K562 (cell line): ENCODE results near the gene ANXA1.

- RAMPAGE, long total RNA, result no peak
- RRBS, result no CpG with 5 or more reads among the region's 5 CpGs
PRO-cap:
- standard, result no peak
- CoPRO, capped RNA only, 2 experiments, result no peak in any of the 2 experiments
- CoPRO, capped and uncapped RNA, 2 experiments, result no peak in any of the 2 experiments
- CoPRO, uncapped RNA only, 2 experiments, result no peak in any of the 2 experiments
CAGE:
- cytosol, long polyA plus RNA, result no peak
- long polyA plus RNA, result no peak
- nucleolus, long total RNA, result no peak
- nucleus, long polyA plus RNA, result no peak
These were observed 20.0 kb upstream of the GDA start for GRCh38 chr9:72129246-72129632.

GRCh38 chr9:72315560-72316344, 49.3 kb downstream of the ZFAND5 start:
- RAMPAGE, long total RNA, result no peak
- RRBS, result no CpG with 5 or more reads among the region's 9 CpGs
PRO-cap:
- standard, result no peak
- CoPRO, capped RNA only, 2 experiments, result no peak in any of the 2 experiments
- CoPRO, capped and uncapped RNA, 2 experiments, result no peak in any of the 2 experiments
- CoPRO, uncapped RNA only, 2 experiments, result no peak in any of the 2 experiments
CAGE:
- cytosol, long polyA plus RNA, result no peak
- long polyA plus RNA, result no peak
- nucleolus, long total RNA, result no peak
- nucleus, long polyA plus RNA, result no peak

DNA sequence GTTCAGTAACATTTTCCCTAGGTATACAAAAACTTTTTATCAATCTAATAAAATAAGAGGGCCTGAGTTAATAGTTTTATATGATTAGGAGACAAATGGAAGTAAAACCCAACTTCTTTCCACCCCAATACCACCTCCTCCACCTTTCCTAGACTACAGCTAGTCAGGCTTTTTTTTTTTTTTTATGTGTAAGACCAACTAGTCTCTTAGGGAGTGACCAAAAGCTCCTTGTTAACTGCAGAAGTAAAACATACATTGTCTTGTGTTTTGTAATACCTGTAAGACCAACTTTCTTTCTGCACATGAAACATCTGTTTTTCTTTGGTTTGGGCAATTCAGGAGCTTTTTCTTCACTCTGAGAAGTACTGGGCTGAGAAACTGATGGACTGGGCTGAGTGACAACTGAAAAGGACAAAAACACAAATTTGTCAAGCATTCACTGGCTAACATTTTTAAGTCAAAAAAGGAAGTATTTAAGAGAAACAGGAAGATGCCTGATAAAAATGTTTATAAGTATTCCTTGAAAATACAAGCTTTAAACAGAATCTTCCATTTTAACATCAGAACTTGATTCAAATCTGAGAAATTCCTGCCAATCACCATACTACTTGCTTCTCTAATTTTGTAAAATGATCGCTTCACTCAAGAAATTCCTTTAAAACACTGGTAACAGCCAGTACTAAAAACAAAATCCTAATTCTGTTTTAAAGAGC, 8.2 kb downstream of the ZFAND5 start:
- RAMPAGE, long total RNA, result no peak
- RRBS, result no CpG with 5 or more reads among the region's 1 CpG
PRO-cap:
- standard, result no peak
- CoPRO, capped RNA only, 2 experiments, result no peak in any of the 2 experiments
- CoPRO, capped and uncapped RNA, 2 experiments, result no peak in any of the 2 experiments
- CoPRO, uncapped RNA only, 2 experiments, result peak in 1 of 2 experiments; most common minus-strand start position 454 of the sequence (in 1)
CAGE:
- cytosol, long polyA plus RNA, result no peak
- long polyA plus RNA, result no peak
- nucleolus, long total RNA, result no peak
- nucleus, long polyA plus RNA, result no peak

- RAMPAGE, long total RNA, result no peak
- RRBS, result no CpG with 5 or more reads among the region's 2 CpGs
PRO-cap:
- standard, result no peak
- CoPRO, capped RNA only, 2 experiments, result no peak in any of the 2 experiments
- CoPRO, capped and uncapped RNA, 2 experiments, result no peak in any of the 2 experiments
- CoPRO, uncapped RNA only, 2 experiments, result no peak in any of the 2 experiments
CAGE:
- cytosol, long polyA plus RNA, result no peak
- long polyA plus RNA, result no peak
- nucleolus, long total RNA, result no peak
- nucleus, long polyA plus RNA, result no peak
These were observed 5.9 kb downstream of the ZFAND5 start for GRCh38 chr9:72358824-72359802.

- RAMPAGE, long total RNA, result no peak
- RRBS, result no CpG with 5 or more reads among the region's 4 CpGs
PRO-cap:
- standard, result no peak
- CoPRO, capped RNA only, 2 experiments, result no peak in any of the 2 experiments
- CoPRO, capped and uncapped RNA, 2 experiments, result no peak in any of the 2 experiments
- CoPRO, uncapped RNA only, 2 experiments, result peak in 1 of 2 experiments; most common minus-strand start chr9:72360083 (in 1)
CAGE:
- cytosol, long polyA plus RNA, result no peak
- long polyA plus RNA, result no peak
- nucleolus, long total RNA, result no peak
- nucleus, long polyA plus RNA, result no peak
These were observed 5.1 kb downstream of the ZFAND5 start for GRCh38 chr9:72359803-72360344.

GRCh38 chr9:72360360-72361256, 4.4 kb downstream of the ZFAND5 start:
- RAMPAGE, long total RNA, result no peak
- RRBS, result no CpG with 5 or more reads among the region's 6 CpGs
PRO-cap:
- standard, result no peak
- CoPRO, capped RNA only, 2 experiments, result no peak in any of the 2 experiments
- CoPRO, capped and uncapped RNA, 2 experiments, result no peak in any of the 2 experiments
- CoPRO, uncapped RNA only, 2 experiments, result peak in 1 of 2 experiments; most common minus-strand start chr9:72360854 (in 1)
CAGE:
- cytosol, long polyA plus RNA, result no peak
- long polyA plus RNA, result no peak
- nucleolus, long total RNA, result no peak
- nucleus, long polyA plus RNA, result no peak

DNA sequence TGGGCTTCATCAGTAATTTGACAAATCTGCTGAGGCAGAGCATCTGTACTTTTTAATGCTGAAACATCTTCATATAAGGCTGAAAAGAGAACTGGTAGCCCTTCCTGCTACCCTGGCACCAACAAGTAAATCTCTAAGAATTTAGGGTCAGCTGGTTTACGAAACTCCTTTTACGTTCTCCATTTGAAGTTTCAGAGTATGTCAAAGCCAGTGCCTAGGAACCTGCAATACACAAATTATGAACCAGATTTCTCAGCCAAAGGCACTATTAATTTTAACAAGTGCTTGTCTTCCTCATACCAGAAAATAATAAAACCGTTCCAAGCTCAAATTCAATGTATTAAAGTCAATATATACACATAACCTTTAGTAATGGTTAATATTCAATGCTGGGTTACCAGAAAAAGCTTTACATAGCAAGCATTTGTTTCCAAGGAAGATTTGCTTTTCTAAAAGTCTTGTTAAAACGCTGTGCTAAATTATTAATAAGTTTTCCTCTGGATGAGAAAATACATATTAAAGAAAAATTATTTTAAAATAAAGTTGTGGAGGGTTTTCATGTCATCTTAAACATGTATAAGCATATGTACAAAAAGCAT, 3.7 kb downstream of the ZFAND5 start:
- RAMPAGE, long total RNA, result no peak
- RRBS, result no CpG with 5 or more reads among the region's 4 CpGs
PRO-cap:
- standard, result no peak
- CoPRO, capped RNA only, 2 experiments, result no peak in any of the 2 experiments
- CoPRO, capped and uncapped RNA, 2 experiments, result no peak in any of the 2 experiments
- CoPRO, uncapped RNA only, 2 experiments, result peak in 1 of 2 experiments; most common minus-strand start position 529 of the sequence (in 1)
CAGE:
- cytosol, long polyA plus RNA, result no peak
- long polyA plus RNA, result no peak
- nucleolus, long total RNA, result no peak
- nucleus, long polyA plus RNA, result no peak

DNA sequence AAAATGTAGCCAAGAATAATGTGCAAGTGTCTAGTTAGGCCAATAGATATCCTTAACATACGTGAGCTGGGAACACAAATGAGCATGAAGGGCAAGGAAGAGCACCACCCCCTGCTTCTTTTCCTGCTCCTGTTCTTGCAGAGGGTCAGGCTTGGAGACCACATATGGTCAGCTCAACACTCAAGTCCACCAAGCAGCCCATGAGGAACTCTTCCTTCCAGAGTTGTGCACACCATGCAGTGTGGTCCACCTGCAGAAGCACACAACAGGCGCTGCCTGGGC, 5.2 kb downstream of the TMC1 start:
- RAMPAGE, long total RNA, result no peak
- RRBS, result no CpG with 5 or more reads among the region's 2 CpGs
PRO-cap:
- standard, result no peak
- CoPRO, capped RNA only, 2 experiments, result no peak in any of the 2 experiments
- CoPRO, capped and uncapped RNA, 2 experiments, result no peak in any of the 2 experiments
- CoPRO, uncapped RNA only, 2 experiments, result no peak in any of the 2 experiments
CAGE:
- cytosol, long polyA plus RNA, result no peak
- long polyA plus RNA, result no peak
- nucleolus, long total RNA, result no peak
- nucleus, long polyA plus RNA, result no peak

DNA sequence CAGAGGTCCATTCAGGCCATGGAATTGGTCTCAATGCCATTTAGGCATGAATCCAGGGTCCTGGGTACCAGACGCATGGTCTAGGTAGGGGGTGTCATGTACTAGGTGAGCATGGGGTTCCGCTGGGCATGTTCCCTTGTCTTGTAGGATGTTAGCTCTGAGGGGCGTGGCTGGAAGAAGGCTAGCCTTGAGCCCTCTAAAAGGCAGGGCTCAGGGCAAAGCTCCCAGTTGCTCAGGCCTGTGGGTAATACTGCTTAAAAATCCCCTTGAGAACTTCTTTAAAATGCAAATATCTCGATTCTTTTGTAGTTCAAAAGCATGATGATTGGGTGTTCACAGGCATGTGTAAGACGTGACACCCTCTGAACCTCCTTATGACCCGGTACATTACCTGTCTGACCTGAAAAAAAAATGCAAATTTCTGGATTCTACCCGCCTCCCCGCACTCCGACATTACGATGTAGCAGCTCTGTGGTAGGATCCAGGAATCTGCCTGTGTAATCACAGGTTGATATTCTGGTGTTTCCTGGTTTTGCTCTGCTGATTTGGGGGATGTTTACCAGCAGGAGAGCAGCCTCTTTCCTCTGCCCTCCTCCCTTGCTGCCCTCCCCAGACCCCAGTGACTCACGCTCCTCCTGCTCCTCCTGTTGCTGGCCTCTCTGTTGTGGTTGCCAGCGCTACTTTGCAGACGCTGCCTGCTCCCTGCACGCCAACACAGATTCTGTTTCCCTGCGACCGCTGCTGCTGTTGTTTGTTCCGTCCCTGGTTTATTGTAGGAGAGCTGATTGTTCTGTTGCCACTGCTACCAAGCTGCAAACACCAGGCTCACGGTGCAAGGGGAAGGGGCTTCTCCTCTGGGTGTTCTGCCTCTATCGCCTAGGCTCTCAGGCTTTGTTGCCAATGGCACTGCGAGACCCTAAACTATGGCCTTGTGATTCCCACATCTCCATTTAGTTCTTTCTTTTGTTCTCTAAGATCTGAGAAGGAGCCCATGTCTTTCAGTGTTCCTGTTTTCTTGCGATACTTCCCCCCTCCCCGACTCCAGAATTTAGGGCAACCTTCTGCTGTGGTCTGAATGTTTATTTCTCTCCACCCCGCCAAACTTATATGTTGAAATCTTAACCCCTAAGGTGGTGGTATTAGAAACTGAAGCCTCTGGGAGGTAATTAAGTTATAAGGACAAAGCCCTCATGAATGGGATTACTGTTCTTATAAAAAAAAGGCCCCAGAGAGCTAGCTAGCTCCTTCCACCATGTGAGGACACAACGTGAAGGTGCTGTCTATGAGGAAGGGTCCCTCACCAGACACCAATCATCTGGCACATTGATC, 6.0 kb downstream of the TMC1 start:
- RAMPAGE, long total RNA, result no peak
- RRBS, result no CpG with 5 or more reads among the region's 24 CpGs
PRO-cap:
- standard, result no peak
- CoPRO, capped RNA only, 2 experiments, result no peak in any of the 2 experiments
- CoPRO, capped and uncapped RNA, 2 experiments, result no peak in any of the 2 experiments
- CoPRO, uncapped RNA only, 2 experiments, result no peak in any of the 2 experiments
CAGE:
- cytosol, long polyA plus RNA, result no peak
- long polyA plus RNA, result no peak
- nucleolus, long total RNA, result no peak
- nucleus, long polyA plus RNA, result no peak

GRCh38 chr9:72539961-72540456, 18.6 kb downstream of the TMC1 start:
- RAMPAGE, long total RNA, result no peak
- RRBS, result no CpG with 5 or more reads among the region's 4 CpGs
PRO-cap:
- standard, result no peak
- CoPRO, capped RNA only, 2 experiments, result no peak in any of the 2 experiments
- CoPRO, capped and uncapped RNA, 2 experiments, result no peak in any of the 2 experiments
- CoPRO, uncapped RNA only, 2 experiments, result no peak in any of the 2 experiments
CAGE:
- cytosol, long polyA plus RNA, result no peak
- long polyA plus RNA, result no peak
- nucleolus, long total RNA, result no peak
- nucleus, long polyA plus RNA, result no peak

GRCh38 chr9:72586681-72587090, 65.3 kb downstream of the TMC1 start:
- RAMPAGE, long total RNA, result no peak
- RRBS, result no CpG with 5 or more reads among the region's 2 CpGs
PRO-cap:
- standard, result no peak
- CoPRO, capped RNA only, 2 experiments, result no peak in any of the 2 experiments
- CoPRO, capped and uncapped RNA, 2 experiments, result no peak in any of the 2 experiments
- CoPRO, uncapped RNA only, 2 experiments, result no peak in any of the 2 experiments
CAGE:
- cytosol, long polyA plus RNA, result no peak
- long polyA plus RNA, result no peak
- nucleolus, long total RNA, result no peak
- nucleus, long polyA plus RNA, result no peak

GRCh38 chr9:72947903-72948627, 4.8 kb downstream of the ALDH1A1 start:
- RAMPAGE, long total RNA, result no peak
- RRBS, result no CpG with 5 or more reads among the region's 4 CpGs
PRO-cap:
- standard, result no peak
- CoPRO, capped RNA only, 2 experiments, result no peak in any of the 2 experiments
- CoPRO, capped and uncapped RNA, 2 experiments, result no peak in any of the 2 experiments
- CoPRO, uncapped RNA only, 2 experiments, result no peak in any of the 2 experiments
CAGE:
- cytosol, long polyA plus RNA, result no peak
- long polyA plus RNA, result no peak
- nucleolus, long total RNA, result no peak
- nucleus, long polyA plus RNA, result no peak

- RAMPAGE, long total RNA, result no peak
- RRBS, result no CpG with 5 or more reads among the region's 2 CpGs
PRO-cap:
- standard, result no peak
- CoPRO, capped RNA only, 2 experiments, result no peak in any of the 2 experiments
- CoPRO, capped and uncapped RNA, 2 experiments, result no peak in any of the 2 experiments
- CoPRO, uncapped RNA only, 2 experiments, result no peak in any of the 2 experiments
CAGE:
- cytosol, long polyA plus RNA, result no peak
- long polyA plus RNA, result no peak
- nucleolus, long total RNA, result no peak
- nucleus, long polyA plus RNA, result no peak
These were observed 3.8 kb downstream of the ALDH1A1 start for GRCh38 chr9:72949093-72949362.

DNA sequence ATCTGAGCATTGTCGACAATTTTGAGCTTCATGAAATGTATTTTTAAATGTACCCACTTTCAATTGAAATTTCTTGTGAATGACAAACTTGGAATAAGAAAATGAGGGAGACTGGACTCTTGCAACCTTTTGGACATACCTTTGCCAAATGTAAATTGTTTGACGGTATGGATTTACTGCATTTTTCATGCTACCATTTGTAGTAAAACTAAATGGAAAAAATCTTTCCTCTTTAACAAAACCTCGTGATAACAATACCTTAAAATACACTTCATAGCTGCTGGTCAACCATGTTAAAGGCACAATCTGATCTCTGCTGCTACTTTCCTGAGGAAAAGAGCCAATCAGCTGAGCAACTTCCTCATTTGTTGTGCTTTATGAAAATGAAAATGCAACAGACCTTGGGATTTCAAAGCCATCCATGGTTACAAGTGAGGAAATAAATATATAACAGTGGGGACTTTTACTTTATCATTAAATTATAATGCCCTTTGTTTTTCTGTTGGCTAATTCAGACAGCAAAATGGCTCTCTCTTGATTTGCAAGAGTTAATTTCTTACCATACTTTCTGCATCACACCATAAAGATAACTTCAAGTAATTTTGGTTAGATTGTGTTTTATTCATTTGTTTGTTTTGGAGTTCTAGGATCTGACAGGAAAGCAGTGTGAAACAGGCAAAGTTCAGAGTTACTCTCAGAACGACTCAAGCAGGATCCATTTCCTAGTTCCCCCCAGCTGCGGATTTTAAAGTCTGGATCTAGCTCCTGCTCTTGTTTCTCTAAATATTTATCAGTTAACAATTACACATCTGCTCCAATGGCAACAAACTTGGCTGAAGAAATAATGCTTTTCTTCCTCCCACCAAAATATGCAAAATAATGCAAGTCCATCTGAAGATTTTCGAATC, 1.1 kb downstream of the ALDH1A1 start:
- RAMPAGE, long total RNA, result no peak
- RRBS, result no CpG with 5 or more reads among the region's 6 CpGs
PRO-cap:
- standard, result no peak
- CoPRO, capped RNA only, 2 experiments, result no peak in any of the 2 experiments
- CoPRO, capped and uncapped RNA, 2 experiments, result no peak in any of the 2 experiments
- CoPRO, uncapped RNA only, 2 experiments, result no peak in any of the 2 experiments
CAGE:
- cytosol, long polyA plus RNA, result no peak
- long polyA plus RNA, result no peak
- nucleolus, long total RNA, result no peak
- nucleus, long polyA plus RNA, result no peak

DNA sequence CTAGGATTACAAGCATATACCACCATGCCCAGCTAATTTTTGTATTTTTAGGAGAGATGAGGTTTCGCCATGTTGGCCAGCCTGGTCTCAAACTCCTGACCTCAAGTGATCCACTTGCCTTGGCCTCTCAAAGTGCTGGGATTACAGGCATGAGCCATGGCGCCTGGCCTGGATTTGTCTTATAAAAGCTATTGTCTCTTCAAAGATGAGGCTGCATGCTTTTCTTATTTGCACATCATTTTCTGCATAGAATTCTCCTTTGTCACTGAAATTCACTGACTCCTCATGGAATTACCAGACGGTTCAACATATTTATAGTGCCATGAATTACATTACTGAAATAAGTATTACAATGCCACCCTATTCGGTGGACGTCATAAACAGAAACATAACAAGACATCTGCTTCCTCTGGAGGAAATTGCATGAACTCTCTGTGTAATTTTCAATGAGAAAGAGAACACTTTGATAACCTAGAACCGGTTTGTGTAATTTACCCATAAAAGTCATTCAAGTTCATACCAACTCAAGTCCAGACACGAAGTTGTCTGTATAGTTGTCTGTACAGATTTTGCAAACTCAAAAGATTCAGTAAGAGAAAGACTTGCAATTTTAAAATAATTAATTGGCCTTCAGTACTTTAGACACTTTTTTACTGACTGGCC, 35.0 kb upstream of the ALDH1A1 start:
- RAMPAGE, long total RNA, result no peak
- RRBS, result no CpG with 5 or more reads among the region's 7 CpGs
PRO-cap:
- standard, result no peak
- CoPRO, capped RNA only, 2 experiments, result no peak in any of the 2 experiments
- CoPRO, capped and uncapped RNA, 2 experiments, result no peak in any of the 2 experiments
- CoPRO, uncapped RNA only, 2 experiments, result no peak in any of the 2 experiments
CAGE:
- cytosol, long polyA plus RNA, result no peak
- long polyA plus RNA, result no peak
- nucleolus, long total RNA, result no peak
- nucleus, long polyA plus RNA, result no peak

DNA sequence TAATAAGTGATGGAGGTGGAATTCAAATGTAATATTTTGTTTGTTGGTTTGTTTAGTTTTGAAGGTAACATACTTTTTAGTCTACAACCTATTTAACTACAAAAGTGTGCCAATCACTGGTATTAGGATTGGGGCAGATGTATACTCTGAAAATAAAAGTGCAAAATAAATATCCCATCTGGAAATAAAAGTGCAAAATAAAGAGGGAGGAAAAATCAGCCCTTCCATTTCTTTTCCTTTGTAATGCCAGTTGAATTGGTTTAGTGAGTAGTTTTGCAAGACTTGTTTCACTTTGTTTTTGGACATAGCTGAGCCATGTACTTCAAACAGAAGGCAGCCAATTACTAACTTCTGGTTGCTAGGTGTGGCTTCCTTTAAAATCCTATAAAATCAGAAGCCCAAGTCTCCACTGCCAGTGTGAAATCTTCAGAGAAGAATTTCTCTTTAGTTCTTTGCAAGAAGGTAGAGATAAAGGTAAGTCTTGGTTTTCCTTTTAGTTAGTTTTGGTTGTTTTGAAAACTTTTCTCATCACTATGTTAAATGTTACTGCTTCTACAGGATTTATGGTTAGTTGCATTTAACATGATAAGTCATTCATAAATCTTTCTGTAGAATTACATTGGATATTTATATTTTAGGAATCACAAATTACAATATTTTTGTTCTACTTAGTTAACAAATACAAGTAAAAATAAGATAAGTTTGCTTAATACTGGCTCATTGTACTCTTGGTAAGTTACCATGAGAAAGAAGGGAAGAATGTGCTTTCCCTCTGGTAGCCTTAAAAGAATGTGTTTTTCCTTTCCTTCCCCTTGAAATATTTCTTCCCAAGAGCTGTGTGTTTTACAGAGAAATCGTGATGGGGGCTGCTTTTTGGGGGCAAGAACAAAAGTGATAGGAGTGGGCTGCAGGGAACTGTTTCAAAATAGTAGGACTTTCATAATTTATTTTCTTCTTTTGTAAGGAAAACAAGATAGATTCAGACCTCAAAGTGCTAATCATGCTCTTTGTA, at the start of gene ANXA1:
Gene ANXA1 (plus strand): TSS at position 415 of the 1,012 bp plus-strand sequence.
- RAMPAGE, long total RNA, result start-site peak on the plus strand centred at position 411 of the sequence, 15 bp wide, 3,399 and 3,293 reads in 2 replicates
- RRBS, result no CpG with 5 or more reads among the region's 1 CpG
PRO-cap:
- standard, result unidirectional peak, plus-strand start at position 415 of the sequence
- CoPRO, capped RNA only, 2 experiments, result peak in 2 of 2 experiments; most common plus-strand start position 415 of the sequence (in 2); most common minus-strand start position 332 of the sequence (in 1)
- CoPRO, capped and uncapped RNA, 2 experiments, result peak in 2 of 2 experiments; most common plus-strand start position 415 of the sequence (in 2); most common minus-strand start position 289 of the sequence (in 1)
- CoPRO, uncapped RNA only, 2 experiments, result peak in 2 of 2 experiments; most common plus-strand start position 415 of the sequence (in 1); most common minus-strand start position 186 of the sequence (in 1)
CAGE:
- cytosol, long polyA plus RNA, result start-site peak on the plus strand centred at position 425 of the sequence, 22 bp wide, 3,218 and 3,866 reads in 2 replicates
- long polyA plus RNA, result start-site peak on the plus strand centred at position 431 of the sequence, 34 bp wide, 2,930 and 4,869 reads in 2 replicates
- nucleolus, long total RNA, result no peak
- nucleus, long polyA plus RNA, result start-site peak on the plus strand centred at position 423 of the sequence, 25 bp wide, 5,166 and 6,633 reads in 2 replicates

GRCh38 chr9:73159173-73159469, 7.5 kb downstream of the ANXA1 start:
- RAMPAGE, long total RNA, result no peak
- RRBS, result no CpG with 5 or more reads among the region's 3 CpGs
PRO-cap:
- standard, result no peak
- CoPRO, capped RNA only, 2 experiments, result no peak in any of the 2 experiments
- CoPRO, capped and uncapped RNA, 2 experiments, result no peak in any of the 2 experiments
- CoPRO, uncapped RNA only, 2 experiments, result no peak in any of the 2 experiments
CAGE:
- cytosol, long polyA plus RNA, result no peak
- long polyA plus RNA, result no peak
- nucleolus, long total RNA, result no peak
- nucleus, long polyA plus RNA, result no peak

DNA sequence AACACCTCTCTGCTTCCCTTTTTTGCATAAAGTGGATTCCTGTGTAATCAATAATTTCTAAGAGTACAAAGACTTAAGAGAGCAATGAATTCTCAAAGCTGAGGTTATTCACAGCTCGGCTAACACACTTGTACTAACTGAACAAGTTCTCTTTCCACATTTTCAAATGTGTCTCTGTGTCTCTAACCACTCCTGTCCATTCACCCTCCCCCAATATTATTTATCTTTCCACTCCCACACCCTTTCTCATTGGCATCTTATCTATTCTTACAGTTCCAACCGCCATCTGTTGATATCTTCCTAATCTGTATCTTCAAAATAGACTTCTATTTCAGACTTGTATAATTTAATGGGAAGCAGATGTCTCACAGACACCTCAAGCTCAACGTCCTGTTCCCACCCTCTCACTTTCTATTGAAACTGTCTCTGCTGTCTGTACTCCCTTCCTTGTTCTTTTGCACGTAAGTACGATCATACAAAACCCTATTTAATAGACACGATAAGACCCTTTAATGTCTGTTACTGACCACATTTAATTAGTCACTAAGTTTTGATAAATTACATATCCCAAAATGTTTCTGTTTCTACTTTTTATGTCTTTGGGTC, 206.0 kb downstream of the ANXA1 start:
- RAMPAGE, long total RNA, result no peak
- RRBS, result no CpG with 5 or more reads among the region's 6 CpGs
PRO-cap:
- standard, result bidirectional peak, plus-strand start at position 407 of the sequence, minus-strand start at position 135 of the sequence
- CoPRO, capped RNA only, 2 experiments, result peak in 2 of 2 experiments; most common plus-strand start position 359 of the sequence (in 2); most common minus-strand start position 135 of the sequence (in 1)
- CoPRO, capped and uncapped RNA, 2 experiments, result no peak in any of the 2 experiments
- CoPRO, uncapped RNA only, 2 experiments, result peak in 2 of 2 experiments; most common plus-strand start position 359 of the sequence (in 2); most common minus-strand start position 215 of the sequence (in 1)
CAGE:
- cytosol, long polyA plus RNA, result no peak
- long polyA plus RNA, result no peak
- nucleolus, long total RNA, result no peak
- nucleus, long polyA plus RNA, result no peak